ENCODE measurements around the genes POGZ, RORC, CRNN and LCE3E.

DNA sequence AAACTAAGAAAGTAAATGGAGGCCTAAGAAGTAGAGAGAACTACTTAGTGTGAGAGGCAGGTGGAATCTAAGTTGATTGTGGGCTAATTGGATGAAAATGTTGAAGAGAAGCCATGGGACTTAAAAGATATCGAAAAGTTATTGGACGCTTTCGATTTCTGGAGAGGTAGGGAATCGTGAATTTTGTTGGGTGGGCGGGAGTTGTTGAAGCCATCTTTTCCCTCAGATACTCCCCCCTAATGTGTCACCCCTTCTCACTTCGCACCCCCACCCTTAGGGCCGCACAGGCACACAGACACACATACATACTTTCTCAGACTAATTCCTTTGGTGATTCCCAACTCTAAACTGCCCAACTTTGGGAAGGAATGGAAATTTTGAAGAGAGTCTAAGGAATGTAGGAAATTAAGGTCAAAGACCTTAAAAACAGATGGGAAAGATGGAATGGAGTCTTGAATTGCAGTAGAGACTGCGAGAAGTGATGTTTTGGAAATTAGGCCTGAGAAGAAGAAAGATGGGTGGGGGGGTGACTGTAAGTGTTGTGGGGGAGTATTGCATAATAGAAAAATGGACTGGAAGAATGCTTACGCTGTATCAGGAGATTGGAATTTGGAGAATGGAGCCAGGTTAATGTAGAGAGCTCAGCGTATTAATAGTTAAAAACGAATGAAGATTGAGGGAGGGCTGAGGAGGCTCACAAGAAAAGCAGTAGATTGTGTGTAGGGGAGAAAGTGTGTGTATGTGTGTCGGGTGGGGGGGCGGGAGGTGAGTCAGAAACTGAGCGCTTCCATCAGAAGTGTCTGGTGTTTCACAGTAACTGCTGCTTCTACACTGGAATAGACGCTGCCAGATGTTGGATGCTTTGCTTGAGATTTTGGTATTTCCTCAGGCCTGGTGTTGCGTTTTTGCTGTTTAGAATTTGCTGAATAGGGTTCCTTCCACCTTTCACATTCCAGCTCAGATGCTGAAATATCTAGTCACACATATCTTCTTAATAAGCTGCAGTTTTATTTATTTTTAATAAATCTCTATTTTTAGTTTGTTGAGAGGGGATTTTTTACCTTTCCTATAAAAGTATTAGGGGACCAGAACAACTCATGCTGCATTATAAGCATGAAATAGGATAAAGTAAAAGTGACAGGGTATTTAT is 1.7 kb downstream of the PIP5K1A start:
- PRO-cap: no peak

DNA sequence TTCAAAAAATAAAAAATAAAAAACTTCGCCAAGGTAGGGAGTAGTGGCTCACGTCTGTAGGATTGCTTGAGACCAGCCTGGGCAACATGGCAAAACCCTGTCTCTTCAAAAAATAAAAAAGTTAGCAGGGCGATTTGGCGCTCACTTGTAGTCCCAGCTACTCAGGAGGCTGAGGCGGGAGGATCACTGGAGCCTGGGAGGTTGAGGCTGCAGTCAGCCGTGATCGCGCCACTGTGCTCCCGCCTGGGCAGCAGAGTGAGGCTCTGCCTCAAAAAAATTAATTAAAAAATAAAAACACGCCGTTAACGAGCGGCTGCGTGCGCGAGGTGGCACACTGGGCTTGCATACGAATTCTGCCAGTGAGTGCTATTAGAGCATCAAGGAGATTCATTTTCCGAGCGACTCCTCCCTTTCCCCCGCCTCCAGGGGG is 1.2 kb upstream of the ZNF687 start:
- PRO-cap: bidirectional peak, plus-strand start outside the sequence, minus-strand start at position 355 of the sequence

- PRO-cap: no peak
Observed at GRCh38 chr1:151311386-151312396, 15.5 kb downstream of the PI4KB start.

DNA sequence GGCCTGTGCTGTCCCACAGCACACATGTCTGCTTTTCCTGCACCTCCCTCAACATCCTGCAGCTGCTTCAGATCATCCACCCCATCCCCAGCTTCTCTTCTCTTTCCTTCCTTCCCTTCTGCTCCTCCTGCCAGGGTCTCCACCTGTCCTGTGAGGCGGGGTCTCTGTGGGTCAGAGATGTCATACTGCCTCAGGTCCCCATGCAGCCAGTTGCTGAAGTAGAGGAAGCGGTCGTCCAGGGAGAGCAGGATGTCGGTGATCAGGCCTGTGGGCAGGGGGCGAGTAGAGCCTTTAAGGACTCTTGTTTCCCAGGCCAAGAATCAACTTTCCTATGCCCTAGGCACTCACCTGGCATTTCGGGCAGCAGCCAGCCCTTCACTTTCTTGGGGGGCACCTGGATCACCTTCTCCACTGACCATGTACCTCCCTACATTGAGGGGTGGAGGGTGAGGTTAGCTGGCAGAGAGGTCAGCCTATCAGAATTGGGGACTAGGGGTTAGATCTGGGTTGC is 7.0 kb downstream of the SELENBP1 start:
- PRO-cap: no peak

- PRO-cap: no peak
Observed at GRCh38 chr1:151408148-151409010, 9.0 kb downstream of the PSMB4 start.

- PRO-cap: bidirectional peak, plus-strand start at chr1:151459096, minus-strand start at chr1:151458986; bidirectional peak, plus-strand start at chr1:151459162, minus-strand start at chr1:151459179; bidirectional peak, plus-strand start at chr1:151459434, minus-strand start at chr1:151459477
Observed at GRCh38 chr1:151459024-151459744, at the start of gene POGZ. Gene POGZ, minus strand, starts transcription at chr1:151459494.

DNA sequence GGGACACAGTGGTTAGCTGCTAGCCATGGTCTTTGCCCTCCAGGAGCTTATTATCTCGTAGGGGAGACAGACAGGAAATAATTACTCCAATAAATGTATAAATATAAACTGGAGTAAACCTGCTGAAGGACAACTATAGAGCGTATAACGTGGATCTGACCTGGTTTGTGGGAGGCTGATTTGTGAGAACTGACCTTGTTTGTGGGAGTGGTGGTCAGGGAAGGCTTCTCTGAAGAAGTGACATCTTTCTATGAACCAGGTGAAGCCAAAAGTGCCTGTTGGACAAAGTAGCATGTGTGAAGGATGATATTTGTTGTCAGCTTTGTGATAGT is 3.4 kb downstream of the CGN start:
- PRO-cap: no peak

DNA sequence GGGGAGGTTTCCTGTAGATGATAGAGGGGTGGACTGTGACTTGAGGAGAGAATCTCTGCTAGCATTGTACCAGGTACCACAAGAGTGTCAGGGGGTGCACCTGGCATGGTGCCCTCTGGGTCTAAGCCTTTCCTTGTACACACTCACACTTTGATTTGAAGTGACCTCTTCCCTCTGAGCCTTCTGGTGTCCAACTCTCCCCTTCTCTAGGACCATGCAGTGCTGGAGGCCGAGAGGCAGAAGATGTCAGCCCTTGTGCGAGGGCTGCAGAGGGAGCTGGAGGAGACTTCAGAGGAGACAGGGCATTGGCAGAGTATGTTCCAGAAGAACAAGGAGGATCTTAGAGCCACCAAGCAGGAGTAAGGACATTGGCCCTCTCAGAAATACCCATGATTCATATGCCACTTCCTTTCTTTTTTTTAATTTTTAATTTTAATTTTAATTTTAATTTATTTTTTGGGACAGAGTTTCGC is 14.3 kb downstream of the CGN start:
- PRO-cap: no peak

DNA sequence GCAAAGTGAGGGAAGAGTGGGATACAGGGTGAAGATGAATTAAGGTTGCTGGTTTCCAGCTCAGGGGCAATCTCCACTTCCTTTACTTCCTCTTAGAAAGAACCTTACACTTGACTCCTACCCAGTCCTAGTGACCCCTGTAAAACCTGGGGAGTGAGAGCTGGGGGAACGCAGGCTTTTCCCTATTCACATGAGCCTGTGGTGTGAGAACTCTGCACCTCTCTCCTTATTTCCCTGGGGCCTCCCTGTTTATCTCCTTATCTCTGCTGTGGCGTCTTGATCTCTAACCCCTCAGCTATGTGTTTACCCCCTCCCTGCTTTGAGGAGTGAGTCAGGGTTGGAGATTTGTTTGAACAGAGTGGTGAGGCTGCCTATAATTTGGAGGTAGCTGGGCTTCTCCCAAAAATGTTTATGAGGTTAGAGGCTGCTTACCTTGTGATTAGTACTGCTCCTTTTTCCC is 8.6 kb downstream of the TUFT1 start:
- PRO-cap: no peak

DNA sequence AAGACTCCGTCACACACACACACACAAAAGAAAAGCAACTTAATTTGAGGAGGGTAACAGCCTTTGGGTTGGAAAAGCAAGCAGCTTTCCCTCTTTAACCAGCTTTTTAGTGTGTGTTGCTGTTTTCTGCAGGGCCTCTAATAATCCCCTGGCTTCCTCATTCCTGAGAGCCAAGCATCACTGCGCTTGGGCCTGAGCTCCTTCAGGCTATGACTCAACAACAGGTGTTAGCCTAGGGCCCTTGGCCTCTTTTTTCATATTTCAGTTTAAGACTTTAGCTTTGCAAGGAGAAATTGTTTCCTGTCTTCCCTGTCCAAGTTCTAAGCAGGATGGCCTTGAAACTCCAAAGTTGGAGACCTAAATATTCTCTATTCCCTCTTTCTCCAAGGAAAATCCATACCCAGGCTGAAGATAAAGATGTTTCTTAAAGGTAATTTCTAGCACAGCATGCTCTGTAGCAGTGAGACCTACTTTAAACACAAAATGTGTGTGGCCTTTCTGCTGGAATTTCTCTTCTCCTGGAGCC is 26.2 kb upstream of the SNX27 start:
- PRO-cap: no peak

DNA sequence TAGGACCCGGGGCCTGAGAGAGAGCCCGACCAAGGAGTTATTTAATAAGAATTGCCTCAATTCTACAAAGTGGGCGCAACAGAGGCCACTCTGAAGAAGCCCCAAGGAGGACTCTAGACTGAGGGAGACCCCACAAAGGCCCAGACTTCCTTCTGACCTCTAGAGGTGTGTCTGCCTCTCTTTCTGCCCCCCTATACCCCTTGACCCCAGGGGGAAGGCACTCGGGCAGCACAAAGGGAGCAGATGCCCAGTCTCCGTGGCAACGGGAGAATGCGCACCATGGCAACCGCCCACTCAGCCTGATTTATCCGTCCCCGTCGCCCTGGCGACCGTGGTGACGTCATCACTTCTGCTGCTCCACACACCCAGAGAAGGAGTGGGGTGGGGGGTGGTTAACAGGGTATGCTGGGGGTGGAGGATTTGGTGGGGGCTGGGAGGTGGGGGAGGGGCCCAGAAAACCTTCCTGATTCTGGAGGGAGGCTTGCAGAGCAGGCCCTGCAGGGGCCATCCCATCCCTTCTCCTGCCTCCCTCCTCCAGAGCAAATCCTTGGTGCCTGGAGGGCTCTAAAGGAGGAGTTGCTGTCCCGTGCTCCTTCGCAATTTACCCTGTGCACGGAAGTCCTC is 6.4 kb downstream of the CELF3 start:
- PRO-cap: no peak

DNA sequence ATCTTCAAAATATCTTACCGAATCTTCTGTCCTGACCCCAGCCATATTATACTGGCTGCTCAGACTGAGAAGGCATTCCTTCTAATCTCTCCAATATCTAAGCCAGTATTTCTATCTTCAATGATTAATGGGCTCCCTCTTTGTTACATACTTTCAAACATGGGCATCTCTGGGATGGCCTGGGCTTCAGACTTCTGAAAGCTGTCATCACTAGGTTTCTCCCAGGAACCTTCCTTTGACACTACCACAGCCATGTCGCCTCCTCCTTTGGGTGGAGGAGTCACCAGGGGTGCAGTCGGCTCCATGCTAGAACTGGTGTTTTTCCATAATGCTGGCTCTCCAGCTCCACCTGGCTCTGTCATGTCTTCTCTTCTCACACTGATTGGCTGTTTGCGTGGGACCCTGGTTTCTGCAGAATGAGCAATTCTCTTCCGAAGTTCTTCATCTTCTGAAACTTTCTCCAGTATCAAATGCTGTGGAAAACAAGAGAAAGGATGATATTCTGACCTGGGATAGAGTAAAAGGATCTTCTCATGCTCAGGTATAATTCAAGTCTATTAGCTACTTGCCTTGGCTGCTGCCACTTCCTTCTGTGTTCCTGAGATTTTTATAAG is 11.7 kb downstream of the TDRKH start:
- PRO-cap: no peak

DNA sequence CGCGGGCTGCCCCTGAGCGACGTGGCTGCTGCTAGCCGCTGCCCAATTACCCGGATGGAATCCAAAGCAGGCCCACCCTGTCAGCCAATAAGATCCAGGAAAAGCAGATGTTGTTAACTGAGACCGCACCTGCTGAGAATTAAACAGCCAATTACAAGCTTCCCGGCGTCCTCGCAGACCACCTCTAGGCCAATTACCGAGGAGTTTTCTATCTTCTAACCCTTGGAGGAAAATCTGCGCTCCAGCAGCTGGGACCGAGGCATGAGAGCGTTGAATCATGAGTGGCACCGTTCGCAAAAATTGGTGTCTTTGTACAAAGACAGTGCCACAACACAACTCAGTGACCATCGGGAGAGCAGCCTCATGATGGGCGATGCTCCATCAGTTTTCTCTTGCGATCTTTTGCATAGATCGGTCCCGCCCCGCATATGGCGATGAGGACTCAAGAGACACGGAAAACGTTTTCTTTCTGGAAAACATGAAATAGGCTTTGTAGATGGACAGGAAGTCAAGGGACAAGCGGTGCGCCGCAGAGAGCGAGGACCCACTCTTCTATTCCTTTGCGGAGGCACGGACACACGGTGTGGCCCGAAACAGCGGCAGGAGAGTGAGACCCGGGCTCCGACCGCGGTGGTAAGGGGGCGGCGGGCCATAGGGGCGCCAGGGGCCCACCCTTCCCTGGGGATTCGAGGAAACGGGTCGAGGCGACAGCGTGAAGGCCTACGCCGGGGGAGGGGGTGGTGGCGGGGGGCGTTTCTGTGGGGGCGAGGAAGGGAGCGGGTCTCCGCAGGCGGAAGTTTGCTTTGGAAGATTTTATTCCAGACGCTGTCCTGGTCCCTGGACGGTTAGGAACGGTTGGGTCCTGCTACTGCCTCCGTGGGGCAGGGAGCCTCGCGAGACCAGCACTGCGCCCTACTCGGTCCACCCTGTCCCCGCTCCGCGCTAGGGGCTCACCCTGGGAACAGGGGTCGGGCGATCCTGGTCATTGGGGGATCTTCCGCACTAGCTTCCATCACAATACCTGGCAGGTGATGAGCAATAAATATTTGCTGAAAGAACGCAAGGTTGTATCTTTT is 651 bp upstream of the TDRKH start:
- PRO-cap: bidirectional peak, plus-strand start at position 225 of the sequence, minus-strand start outside the sequence

GRCh38 chr1:151825965-151826714 is 5.5 kb downstream of the RORC start:
- PRO-cap: no peak

GRCh38 chr1:151831406-151832157 is at the start of gene RORC:
Gene RORC, minus strand, starts transcription at chr1:151831802.
- PRO-cap: unidirectional peak, minus-strand start at chr1:151831802

DNA sequence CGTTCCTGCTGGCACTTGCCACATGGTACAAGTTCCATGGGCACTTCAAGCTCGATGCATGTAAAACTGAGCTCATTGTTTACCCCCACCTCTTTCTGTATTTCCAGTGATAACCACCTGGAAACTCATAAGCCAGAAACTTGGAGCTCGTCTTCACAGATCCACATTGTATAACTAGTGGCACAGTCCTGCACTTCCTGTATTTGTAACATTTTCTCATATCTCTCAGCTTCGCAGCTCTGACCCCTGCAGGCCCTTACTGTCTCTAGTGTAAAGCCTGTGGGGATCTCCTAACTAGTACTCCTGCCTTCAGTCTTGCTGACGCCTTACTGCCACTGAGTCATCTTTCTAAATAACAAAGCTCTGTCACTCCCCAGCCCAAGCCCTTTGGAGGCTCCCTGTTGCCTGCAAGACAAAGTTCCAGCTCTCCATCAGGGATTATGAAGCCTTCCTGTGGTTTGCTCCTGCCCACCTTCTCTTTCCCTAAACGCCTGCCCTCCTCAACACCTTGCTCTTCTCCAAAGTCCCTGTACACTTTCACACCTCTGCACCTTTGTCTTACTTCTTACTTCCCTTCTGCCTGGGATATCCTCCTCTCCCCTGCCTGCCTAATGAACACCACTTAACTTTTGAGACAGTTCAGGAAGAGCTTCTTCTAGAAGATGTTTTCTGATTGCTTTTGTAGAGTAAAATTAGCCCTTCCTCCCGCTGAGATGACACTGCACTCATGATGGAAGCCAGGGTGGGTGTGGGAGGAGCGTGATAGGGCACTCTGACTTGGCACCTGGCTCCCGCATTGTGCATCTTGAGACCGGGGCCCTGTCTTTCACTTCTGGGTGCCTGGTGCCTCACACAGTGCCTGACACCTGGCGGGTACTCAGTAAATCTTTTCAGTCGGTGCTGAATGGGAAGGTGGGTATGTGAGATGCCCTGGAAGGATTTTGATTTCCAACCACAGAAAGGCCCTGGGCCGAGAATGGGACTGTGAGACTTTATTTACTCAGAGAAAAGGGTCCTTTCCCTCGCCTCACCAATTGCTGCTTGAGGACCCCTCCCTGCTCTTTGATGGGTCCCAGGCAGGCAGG is 6.8 kb upstream of the C2CD4D start:
- PRO-cap: no peak

DNA sequence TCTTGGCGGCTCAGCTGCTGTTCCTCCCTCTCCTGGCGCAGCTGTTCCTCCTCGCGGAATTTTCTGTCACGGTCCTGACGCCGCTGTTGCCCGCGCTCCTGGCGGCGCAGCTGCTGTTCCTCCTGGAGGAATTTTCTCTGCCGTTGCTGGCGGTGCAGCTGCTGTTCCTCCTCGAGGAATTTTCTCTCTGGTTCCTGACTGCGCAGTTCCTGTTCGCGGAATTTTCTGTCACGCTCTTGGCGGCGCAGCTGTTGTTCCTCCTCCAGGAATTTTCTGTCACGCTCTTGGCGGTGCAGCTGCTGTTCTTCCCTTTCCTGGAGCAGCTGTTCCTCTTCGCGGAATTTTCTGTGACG is 6.8 kb downstream of the TCHH start:
- PRO-cap: no peak

DNA sequence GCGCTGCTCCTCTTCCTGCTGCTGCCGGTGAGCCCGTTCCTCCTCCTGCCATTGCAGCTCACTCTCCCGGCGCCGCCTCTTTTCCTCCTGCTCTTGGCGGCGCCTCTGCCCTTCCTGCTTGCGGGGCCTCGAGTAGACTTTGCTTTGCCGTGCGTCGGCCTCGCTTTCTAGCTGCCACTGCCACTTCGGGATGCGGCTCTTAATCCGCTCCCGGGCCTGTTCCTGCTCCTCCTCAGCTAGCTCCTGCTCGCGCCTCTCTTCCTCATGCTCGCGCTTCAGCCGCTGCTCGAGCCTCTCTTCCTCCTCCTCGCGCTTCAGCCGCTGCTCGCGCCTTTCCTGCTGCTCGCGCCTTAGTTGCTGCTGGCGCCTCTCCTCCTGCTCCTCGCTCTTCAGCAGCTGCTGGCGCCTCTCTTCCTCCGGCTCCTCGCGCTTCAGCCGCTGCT is 4.3 kb downstream of the TCHH start:
- PRO-cap: no peak

DNA sequence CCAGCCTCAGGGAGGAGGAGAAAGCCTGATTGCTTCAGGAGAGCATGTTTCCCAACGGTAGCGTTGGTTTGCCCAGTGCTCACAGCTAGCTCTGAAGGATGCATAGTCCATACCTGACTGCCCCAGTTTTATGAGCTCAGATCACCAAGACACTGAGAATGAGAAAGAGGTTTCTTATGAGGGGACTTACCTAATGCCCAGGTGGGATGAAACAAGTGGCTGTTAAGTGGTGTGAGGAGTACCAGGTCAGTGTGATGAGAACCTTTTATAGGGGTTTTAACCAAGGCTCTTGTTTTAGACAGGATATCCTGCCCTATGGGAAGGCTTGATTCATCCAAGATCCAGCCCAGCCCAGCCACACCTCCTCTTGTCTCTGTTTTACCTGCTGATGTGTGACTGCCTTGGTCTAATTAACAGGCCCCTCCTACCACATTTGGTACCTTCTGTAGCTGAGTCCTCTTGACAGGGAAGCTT is at the start of gene CRNN:
Gene CRNN, minus strand, starts transcription at position 240 of the 474 bp plus-strand sequence.
- PRO-cap: no peak

DNA sequence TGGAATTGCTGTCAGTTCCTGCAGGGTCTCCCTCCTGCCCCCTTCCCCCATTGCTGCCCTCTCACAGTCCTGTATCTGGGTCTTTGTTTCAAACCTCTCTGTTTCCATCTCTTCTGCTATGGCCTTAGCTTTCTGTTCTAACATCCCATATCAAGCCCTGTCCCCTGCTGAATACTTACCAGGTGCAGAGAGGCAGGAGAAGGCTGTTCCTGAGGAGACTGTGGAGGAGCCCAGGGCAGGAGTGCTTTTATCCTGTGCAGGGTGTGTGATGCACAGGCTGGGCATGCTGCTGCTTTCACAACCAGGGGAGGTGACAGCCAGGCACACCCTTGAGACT is at the start of gene LCE3E:
Gene LCE3E, minus strand, starts transcription at position 222 of the 337 bp plus-strand sequence.
- PRO-cap: no peak